Measurements from ENCODE around the genes LRRC23, ATN1, C12orf57 and LPCAT3.

DNA sequence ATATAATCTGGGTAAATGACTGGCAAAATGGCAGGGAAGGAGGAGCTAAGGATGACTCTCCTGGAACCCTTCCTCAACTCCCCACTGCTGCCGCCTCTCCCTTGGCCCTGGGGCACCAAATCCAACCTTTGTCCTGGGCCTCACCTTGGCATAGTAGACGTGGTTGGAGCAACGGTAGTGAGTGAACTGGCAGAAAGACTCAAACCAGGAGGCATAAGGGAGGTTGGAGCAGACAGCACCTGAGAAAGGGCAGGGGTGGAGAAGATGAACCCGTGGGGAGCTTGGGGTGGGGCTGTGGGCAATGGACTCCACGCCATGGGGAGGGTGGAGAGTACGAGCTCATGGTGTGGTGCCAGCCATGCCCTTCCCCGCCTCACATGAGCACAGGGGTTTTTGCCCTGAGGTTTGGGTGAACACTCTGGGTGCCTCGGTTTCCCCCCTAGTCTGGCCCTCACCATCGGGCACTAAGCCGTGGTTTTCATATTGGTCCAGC lies 847 bp downstream of the ACRBP start:
- RRBS = no CpG with 5 or more reads among the region's 10 CpGs

- RRBS = no CpG with 5 or more reads among the region's 20 CpGs
These were observed 1.8 kb upstream of the GNB3 start for GRCh38 chr12:6838748-6839572.

DNA sequence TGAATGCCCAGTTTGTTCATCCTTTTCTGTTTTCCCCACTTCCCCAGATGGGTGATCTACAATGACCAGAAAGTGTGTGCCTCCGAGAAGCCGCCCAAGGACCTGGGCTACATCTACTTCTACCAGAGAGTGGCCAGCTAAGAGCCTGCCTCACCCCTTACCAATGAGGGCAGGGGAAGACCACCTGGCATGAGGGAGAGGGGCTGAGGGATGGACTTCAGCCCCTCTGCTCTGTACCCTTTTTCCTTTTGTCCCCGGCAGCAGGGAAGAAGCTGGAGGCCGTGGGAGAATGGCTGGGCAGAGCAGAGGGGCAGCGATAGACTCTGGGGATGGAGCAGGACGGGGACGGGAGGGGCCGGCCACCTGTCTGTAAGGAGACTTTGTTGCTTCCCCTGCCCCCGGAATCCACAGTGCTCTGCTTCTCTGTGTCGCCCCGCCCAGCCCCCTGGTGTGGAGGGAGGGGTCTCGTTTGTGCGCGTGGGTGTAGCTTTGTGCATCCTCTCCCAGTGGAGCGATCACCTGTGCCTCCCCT lies 1.3 kb upstream of the TPI1 start:
- RRBS = no CpG with 5 or more reads among the region's 15 CpGs

DNA sequence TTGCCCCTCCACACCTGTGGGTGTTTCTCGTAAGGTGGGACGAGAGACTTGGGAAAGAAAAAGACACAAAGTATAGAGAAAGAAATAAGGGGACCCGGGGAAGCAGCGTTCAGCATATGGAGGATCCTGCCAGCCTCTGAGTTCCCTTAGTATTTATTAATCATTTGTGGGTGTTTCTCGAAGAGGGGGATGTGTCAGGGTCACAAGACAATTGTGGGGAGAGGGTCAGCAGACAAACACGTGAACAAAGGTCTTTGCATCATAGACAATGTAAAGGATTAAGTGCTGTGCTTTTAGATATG lies 12.7 kb upstream of the SPSB2 start:
- RRBS = no CpG with 5 or more reads among the region's 6 CpGs

- RRBS = no CpG with 5 or more reads among the region's 12 CpGs
These were observed 4.7 kb upstream of the LRRC23 start for GRCh38 chr12:6899715-6900508.

- RRBS = 2% methylated on average over 4 of the region's 35 CpGs
These were observed at the start of gene LRRC23 for GRCh38 chr12:6904177-6905459. TSS of gene LRRC23 (plus strand) at chr12:6904822.

- RRBS = 2% methylated on average over 28 of the region's 49 CpGs
These were observed 409 bp upstream of the ATN1 start for GRCh38 chr12:6927171-6927929.

DNA sequence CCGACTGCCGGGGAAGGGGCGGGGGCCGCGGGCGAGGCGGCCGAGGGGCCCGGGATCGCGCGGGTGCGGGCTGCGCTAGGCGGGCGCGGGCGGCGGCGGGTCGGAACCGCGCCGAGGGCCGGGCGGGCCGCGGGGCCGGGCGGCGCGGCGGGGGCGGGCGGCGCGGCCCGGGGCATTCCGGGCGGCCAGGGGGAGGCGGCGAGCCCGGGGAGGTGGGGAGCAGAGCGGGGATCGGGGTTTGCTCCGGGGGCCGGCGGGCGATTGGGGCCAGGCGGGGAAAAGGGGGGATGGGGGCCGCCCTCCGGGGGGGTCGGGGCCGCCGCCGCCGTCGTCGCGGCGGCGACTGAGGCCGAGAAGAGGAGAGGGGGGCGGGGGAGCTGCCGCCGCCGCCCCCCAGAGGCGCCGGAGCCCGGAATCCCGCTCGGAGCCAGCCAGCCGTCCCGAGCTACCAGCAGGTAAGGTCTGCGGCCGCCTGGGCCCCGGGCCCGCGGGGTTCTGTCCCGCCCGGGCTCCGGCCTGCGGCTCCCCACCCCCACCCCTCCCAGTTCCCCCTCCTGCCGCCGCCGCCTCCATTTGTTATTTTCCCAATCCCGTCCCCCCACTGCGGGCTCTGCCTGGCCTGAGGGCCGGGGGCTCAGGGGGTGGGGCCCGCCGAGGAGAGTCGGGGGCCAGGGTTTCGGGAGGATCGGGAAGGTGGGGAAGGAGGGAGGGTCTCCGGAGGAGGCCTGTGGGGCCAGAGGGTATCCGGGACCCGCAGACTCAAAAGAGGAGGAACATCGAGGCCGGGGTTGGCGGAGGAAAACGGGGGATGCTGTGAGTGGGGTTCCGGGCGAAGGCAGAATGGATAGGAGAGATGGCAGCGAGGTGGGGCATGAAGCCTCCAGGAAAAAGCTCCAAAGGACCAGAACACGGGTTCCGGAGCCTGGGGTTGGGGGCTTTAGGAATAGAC lies at the start of gene ATN1:
TSS of gene ATN1 (plus strand) at position 30 of the 949 bp plus-strand sequence.
- RRBS = 3% methylated on average over 60 of the region's 106 CpGs

GRCh38 chr12:6943189-6944377 lies at the start of gene C12orf57:
TSS of gene C12orf57 (plus strand) at chr12:6944022.
- RRBS = 3% methylated on average over 5 of the region's 52 CpGs

DNA sequence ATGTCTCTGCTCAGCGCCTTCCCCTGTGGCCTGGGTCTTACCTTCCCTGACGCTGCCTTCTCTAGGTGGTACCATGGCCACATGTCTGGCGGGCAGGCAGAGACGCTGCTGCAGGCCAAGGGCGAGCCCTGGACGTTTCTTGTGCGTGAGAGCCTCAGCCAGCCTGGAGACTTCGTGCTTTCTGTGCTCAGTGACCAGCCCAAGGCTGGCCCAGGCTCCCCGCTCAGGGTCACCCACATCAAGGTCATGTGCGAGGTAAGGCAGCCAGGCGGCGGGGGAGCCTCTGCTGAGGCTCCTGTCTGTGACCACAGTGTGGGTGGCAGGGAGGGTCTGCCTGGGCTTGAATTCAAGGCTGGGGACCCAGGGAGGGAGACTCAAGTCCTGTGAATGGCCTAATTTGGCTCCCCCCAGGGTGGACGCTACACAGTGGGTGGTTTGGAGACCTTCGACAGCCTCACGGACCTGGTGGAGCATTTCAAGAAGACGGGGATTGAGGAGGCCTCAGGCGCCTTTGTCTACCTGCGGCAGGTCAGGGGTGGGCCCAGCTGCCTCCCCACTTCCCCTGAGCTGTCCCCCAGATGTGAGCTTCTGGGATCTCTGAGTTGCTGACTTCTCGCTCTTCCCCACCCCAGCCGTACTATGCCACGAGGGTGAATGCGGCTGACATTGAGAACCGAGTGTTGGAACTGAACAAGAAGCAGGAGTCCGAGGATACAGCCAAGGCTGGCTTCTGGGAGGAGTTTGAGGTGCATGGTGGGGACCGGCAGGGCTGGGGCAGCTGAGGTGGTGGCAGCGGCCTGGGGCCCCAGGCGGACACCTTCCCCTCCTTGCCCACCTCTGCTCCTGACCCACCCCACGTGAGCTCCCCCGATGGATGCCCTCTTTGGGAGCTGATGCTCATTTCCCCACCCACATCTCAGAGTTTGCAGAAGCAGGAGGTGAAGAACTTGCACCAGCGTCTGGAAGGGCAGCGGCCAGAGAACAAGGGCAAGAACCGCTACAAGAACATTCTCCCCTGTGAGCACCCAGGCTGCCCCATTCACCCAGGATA lies 3.9 kb downstream of the PTPN6 start:
- RRBS = no CpG with 5 or more reads among the region's 32 CpGs

DNA sequence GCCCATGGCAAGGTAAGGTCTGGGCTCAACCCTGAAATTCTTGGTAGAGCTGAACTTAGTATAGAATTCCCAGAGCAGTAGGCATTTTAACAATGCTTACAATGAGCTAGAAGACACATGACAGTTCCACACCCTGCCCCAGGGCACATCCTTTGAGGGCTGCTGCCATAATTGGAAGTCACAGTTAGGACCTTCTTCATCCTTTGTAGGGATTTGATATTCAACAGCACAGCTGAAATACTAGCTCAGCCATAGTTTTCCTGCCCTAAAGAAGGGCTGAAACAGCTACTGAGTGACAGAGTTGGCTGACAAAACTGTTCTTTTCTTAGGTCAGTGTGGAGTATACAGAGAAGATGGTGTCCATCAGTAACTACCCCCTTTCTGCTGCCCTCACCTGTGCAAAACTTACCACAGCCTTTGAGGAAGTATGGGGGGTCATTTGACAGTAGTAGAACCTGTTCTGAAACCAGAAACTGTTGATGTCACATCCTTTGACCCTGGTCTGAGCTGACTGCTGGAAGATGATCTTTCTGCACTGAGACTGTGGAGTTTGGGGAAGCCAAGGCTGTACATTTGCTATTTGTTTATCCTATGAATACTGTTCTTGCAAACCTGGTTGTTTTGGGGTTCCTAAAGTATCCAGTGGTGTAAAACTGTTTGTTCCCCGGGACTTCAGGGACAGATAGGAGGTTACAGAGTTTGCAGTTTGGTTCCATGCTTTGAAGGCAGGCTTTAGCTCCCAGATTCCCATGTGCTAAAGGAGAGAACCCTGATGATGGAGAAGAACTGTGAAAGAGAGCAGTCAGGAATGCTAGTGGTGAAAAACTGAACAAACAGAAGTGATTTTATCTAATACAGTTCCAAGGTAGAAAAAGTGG lies 4.9 kb downstream of the EMG1 start:
- RRBS = no CpG with 5 or more reads among the region's 1 CpG

GRCh38 chr12:7017753-7018897 lies at the start of gene LPCAT3:
TSS of gene LPCAT3 (minus strand) at chr12:7018476.
- RRBS = 3% methylated on average over 23 of the region's 85 CpGs

GRCh38 chr12:7038001-7038646 lies 19.8 kb upstream of the LPCAT3 start:
- RRBS = no CpG with 5 or more reads among the region's 23 CpGs

- RRBS = no CpG with 5 or more reads among the region's 22 CpGs
These were observed 5.0 kb downstream of the CLSTN3 start for GRCh38 chr12:7135062-7135625.

DNA sequence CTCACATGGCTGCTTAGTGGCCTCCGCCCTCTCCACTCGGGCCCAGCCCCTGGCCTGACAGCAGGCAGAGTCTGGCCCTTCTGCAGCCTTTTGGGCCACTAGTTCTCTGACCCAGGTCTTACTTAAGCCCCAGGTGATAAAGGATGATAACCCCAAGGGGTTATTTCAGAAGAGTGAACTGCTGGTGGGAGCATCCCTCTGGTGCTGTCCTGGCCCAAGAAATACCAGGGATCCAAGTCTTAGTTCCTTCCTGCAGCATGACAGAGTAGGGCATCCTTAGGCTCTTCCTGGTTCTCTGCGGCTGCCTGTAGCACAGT lies 29.2 kb downstream of the CLSTN3 start:
- RRBS = no CpG with 5 or more reads among the region's 3 CpGs

GRCh38 chr12:7489958-7490366 lies 13.6 kb downstream of the CD163 start:
- RRBS = no CpG with 5 or more reads among the region's 1 CpG

DNA sequence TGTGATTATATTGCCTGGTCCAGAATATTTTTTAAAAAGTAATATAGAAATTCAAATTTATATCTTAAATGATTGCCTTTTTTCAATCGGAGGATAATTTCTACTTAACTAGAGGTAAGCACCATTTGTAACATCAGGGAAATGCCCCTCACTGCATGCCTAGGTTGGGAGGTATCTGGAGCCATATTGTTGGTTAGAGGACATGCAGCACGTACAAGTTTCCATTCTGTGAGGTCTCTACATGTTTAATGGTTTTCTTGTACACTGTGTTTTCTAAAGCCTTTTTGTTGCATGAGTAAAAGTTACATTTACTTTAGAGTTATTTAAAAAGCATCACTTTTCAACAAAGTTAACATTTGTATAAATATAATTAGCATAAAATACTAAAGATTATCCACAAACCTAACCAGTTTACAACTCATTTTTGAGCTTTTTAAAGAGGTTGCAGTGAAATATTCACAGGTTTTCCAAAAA lies 9.3 kb downstream of the CD163 start:
- RRBS = no CpG with 5 or more reads among the region's 2 CpGs

DNA sequence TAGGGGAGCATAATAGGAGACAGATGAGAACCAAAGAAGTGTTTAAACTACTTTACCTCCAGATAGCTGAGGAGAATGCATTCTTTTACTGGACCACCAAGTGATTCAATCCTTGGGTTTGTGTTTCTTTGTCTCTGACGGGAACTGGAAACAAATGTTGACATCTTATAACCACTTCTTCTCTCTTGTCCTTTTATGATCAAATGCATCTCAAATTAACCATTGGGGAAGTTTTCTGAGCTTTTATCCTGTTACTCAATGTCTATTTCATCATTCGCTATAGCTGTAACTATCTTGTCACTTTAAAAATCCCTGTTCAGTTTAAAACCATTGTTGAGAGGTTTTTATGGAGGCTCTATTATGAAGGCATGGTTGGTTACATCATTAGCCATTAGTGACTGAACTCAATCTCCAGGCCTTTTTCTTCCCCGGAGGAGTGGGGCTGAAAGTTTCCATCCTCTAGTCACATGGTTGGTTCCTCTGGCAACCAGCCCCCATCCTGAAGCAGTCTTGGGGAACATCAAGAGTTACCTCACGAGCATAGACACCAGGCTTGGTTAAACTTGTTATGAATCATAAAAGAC lies 2.7 kb upstream of the CLEC6A start:
- RRBS = no CpG with 5 or more reads among the region's 4 CpGs

DNA sequence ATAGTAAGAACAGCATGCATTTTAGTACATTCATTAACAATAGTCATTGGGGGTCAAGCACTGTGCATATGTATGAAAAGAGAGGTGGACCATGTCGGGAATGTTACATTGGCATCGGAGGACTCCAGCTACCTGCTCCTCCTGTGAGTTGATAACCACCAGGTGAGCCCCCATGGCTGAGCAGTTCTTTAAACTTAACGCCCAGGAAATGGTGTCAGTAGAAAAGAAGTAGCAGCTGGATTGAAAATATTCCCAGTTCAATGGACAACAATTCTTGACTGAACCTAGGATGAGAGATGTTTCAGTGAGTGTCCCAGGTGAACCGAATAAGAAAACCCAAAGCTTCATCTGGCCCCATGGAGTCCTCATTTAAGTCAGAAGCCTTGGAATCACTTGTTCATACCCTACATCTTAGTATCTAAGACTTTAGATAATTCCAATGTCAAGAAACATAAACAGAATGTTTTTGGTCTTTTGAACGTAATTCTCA lies 3.7 kb downstream of the CLEC4E start:
- RRBS = no CpG with 5 or more reads among the region's 5 CpGs

DNA sequence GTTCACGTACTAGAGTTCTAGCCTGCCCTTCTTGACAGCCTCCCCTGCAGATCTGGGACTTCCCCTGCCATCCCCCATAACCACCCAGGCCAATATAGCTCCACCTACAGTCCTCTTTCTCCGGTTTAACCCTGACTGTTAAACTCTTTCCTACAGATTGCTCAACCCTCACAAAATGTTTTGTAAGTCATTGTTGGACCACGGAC lies 21.5 kb downstream of the AICDA start:
- RRBS = no CpG with 5 or more reads among the region's 3 CpGs

All from HGPS cell (cell line).